Astrocyte (in vitro differentiated cells and primary cell): ENCODE measurements around the genes C1QTNF4, FNBP4 and OR4C6.

- PRO-cap, result no peak
- RRBS, 2 experiments, result no CpG with 5 or more reads among the region's 10 CpGs
These were observed 27.9 kb downstream of the NR1H3 start for GRCh38 chr11:47285482-47286332.

GRCh38 chr11:47305646-47306192, 46.8 kb downstream of the MYBPC3 start:
- PRO-cap, result no peak
- RRBS, 2 experiments, result no CpG with 5 or more reads among the region's 4 CpGs

- PRO-cap, result no peak
- RRBS, 2 experiments, result 52 to 70% methylated on average over 19 to 24 of the region's 35 CpGs
These were observed 13.5 kb upstream of the SLC39A13 start for GRCh38 chr11:47394691-47395534.

GRCh38 chr11:47395535-47396142, 12.8 kb upstream of the SLC39A13 start:
- PRO-cap, result no peak
- RRBS, 2 experiments, result no CpG with 5 or more reads among the region's 13 CpGs

GRCh38 chr11:47434269-47434613, 8.0 kb upstream of the PSMC3 start:
- PRO-cap, result no peak
- RRBS, 2 experiments, result no CpG with 5 or more reads among the region's 2 CpGs

DNA sequence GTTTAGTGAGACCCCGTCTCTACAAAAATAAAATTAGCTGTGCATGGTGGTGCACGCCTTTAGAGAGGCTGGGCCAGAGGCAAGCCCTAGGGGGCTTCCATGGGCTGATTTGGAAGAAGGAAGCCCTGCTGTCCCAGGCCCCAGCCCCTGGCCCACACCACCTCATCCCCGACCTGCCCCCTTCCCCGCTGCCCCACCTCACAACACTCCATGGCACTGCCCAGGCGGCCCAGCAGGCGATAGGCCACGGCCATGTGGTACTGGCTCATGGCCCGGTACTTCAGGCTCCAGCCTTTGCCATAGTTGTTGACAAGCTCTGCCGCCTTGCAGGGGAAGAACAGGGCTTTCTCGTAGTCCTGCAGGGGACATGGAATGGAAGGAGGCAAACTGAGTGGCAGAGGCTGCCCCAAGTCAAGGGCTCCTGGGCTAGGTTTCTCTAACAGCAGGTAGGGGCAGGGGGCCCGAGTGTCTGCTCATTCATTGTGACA, 6.4 kb downstream of the RAPSN start:
- PRO-cap, result no peak
- RRBS, 2 experiments, result no CpG with 5 or more reads among the region's 11 CpGs

DNA sequence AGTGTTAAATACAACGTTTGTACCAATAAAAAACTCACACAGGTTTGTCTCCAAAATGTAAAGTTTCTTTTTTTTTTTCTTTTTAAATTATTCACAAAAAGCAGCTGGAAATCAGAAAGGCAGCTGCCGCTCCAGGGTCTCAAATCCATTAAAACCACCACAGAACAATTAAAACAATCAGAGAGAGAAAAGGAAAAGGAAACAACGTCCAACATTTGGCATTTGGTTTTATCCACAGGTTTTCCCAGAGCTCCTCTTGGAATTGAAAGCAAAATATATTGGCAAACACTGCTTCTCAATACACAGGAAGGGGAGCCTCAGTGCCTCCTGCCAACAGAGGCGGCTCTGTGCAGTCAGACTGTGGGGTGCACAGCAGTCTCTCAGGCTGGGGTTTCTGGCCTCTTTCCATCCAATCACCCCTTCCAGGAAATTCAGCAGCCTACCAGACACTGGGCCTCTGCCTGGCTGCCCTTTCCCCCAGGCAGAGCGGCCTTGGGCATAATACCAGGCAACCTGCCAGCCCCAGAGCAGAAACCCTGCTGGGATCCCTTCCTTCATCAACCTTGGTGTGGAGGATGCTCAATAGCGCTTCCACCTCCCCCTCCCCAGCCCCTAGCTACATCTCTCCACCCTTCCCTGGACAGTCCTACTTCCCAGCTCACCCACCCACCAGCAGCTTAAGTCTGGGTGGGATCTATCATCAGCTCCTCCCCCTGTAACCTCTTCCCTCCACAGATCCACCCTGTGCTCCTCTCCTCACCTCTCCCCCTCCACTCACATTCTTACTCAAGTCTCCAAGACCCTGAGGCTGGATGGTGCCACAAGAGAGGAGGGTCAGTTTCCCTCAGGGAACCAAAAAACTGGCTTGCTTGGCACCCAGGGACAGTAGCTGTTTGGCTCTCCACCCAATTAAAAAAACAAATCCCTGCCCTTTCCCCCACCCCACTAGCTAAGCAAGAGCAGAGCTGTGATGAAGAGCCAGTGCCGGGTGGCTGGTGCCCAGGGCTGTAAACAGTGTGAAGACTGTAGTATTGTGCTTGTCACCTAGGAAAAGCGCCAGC, 17.9 kb upstream of the RAPSN start:
- PRO-cap, result no peak
- RRBS, 2 experiments, result no CpG with 5 or more reads among the region's 8 CpGs

DNA sequence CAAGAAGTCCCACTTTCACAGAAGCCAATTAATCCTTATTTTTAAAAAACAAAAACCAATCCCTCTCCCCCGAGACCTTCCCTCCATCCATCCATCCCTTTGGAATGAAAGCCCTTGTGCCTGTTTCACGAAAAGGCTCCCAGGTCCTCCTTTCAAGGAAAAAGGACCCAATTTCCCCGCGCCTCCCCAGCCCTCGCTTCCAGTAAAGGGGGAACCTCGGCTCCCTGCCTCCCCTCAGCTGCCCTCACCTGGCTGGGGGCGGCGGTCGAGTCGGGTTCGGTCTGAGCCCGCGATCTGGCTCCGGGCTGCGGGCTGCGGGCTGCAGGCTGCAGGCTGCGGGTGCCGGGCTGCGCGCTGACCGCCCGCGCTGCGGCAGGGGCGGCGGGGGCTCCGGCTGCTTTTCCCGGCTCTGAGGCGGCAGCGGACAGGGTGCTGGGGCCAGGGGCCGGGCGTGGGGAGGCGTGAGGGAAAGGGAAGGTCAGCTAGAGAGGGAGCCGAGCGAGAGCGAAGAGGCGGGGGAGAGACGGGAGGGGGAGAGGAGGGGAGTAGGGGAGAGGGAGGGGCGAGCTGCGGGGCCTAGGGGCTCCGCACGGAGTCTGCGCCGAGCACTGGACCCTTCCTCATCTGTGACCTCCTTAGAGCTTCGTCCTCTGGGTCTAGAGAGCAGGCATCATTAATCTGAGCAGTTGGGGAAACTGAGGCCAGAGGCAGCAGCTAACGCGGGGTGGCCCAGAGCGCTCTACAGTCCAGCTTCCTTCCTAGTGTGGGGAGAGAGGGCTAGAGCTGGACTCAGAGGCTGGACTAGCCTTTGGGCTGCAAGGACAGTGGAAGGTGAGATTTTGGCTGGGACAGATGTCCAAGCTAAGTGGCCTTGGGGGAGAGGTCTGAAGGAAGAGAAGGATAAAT, at the start of gene C1QTNF4:
TSS of gene C1QTNF4 (minus strand) at position 512 of the 906 bp plus-strand sequence.
- PRO-cap, result no peak
- RRBS, 2 experiments, result 2 to 3% methylated on average over 18 of the region's 48 CpGs

- PRO-cap, result no peak
- RRBS, 2 experiments, result no CpG with 5 or more reads among the region's 5 CpGs
These were observed 9.4 kb upstream of the AGBL2 start for GRCh38 chr11:47724426-47725146.

- PRO-cap, result no peak
- RRBS, 2 experiments, result no CpG with 5 or more reads among the region's 15 CpGs
These were observed 6.7 kb downstream of the FNBP4 start for GRCh38 chr11:47760289-47760981.

- PRO-cap, result bidirectional peak, plus-strand start at chr11:47767118, minus-strand start at chr11:47766953; bidirectional peak, plus-strand start at chr11:47767705, minus-strand start at chr11:47767238
- RRBS, 2 experiments, result 1 to 4% methylated on average over 19 to 20 of the region's 92 CpGs
These were observed at the start of gene FNBP4 for GRCh38 chr11:47766808-47767734. Gene FNBP4 (minus strand): TSS chr11:47767341.

- PRO-cap, result no peak
- RRBS, 2 experiments, result no CpG with 5 or more reads among the region's 3 CpGs
These were observed 33.1 kb upstream of the PTPRJ start for GRCh38 chr11:47947354-47947587.

DNA sequence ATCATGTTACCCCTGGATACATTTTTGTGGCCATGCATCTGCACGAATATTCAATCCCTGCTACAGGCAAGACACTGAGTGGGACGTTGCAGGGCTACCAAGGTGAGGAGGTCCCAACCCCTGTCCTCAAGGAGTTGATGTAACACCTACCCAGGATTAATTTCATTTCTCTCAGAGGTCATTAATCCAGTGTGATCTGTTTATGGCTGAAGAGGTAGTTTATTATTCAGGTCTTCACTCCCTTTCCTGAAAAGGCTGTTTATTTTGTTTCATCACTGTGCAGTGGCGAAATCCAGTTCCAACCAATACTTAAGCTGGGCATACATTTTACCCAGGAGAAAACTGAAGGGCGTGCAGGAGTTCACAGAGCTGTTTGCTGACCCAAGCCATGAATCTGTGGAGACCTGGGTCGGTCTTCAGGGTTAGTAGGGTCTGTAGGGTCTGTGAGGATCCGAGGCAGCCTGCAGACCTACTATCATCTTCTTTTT, 2.7 kb upstream of the PTPRJ start:
- PRO-cap, result no peak
- RRBS, 2 experiments, result no CpG with 5 or more reads among the region's 6 CpGs

DNA sequence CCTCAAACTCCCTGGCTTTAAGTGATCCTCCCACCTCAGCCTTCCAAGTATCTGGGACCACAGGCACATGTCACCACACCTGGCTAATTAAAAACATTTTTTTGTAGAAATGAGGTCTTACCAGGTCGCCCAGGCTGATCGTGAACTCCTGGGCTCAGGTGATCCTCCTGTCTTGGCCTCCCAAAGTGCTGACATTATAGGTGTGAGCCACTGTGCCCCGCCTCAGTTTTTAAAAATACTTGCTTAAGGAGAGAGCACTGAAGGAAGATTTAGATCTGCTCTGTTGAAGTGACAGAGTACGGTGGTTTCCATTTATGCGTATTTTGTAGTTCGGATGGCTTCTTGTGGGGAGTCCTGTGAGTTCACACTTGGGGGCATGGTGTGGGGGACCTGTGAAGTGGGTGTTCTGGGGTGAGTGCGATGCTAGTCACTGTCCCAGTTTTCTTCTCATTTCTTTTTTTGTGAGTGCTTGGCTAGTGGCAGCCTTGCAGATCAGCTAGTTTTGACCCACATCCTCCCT, 31.4 kb downstream of the PTPRJ start:
- PRO-cap, result no peak
- RRBS, 2 experiments, result no CpG with 5 or more reads among the region's 7 CpGs

DNA sequence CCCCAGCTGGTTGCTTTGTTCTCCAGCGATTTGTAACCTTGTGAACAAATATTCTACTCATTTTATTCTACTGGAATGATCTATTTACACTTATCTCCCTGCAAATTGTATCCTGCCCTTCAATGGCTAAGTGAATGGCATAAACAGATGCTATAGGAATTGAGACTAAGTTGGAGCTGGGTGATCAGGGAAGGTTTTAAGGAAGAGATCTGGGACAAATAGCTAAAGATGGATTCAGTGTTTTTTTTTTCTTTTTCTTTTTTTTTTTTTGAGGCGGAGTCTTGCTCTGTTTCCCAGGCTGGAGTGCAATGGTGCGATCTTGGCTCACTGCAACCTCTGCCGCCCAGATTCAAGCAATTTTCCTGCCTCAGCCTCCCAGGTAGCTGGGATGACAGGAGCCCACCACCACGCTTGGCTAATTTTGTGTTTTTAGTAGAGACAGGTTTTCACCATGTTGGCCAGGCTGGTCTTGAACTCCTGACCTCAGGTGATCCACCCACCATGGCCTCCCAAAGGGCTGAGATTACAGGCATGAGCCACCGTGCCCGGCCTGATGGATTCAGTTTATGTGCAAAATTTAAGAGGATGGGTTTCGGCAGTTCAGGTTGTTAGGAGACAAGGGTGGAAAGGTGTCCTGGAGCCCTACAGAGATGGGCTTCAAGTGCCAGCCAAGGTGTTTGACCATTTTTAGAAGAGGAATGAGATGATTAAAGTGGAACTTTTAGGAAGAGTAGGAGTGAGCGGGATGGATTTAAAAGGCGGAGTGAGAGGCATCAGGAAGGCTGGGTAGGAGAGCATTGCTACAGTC, 97.7 kb downstream of the PTPRJ start:
- PRO-cap, result no peak
- RRBS, 2 experiments, result no CpG with 5 or more reads among the region's 10 CpGs

DNA sequence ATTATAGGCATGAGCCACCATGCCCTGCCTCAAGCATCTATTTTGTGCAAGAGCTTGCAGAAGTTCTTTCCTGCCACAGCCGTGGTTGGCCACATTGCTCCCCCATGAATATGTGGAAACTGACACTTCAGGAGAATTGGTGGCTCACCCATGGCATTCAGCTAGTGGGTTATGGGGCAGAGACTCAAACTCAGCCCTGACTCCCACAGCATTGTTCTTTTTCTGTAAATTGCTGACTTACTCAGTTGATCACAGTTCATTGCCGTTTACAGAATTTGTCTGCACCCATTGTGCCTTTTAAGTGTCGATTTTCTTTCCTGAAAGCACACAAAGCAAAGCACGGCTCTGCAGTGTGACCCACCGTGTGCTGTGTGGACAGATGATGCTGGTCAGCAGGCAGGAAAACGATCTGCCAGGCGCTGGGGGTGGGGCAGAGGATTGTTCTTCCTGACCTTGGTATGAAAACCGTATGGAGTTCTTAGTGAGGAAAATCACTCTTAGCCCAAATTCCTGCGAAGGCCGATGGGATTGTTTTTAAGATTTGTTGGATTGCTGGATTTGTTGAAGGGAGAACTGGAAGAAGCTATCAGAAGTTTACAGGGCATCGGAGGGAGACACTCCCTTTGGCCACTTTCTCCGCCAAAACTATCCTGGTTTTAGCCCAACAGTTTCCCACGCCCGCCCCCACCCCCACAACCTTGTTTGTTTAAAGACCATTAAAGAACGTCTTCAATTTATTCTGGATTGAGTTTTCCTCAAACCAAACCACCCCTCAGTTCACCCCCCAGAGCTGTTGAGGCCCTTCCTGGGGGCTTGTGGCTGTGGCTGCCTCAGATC, 115.7 kb downstream of the PTPRJ start:
- PRO-cap, result no peak
- RRBS, 2 experiments, result no CpG with 5 or more reads among the region's 15 CpGs

- PRO-cap, result no peak
- RRBS, 2 experiments, result no CpG with 5 or more reads among the region's 1 CpG
These were observed 113.8 kb upstream of the OR4B1 start for GRCh38 chr11:48102729-48103352.

DNA sequence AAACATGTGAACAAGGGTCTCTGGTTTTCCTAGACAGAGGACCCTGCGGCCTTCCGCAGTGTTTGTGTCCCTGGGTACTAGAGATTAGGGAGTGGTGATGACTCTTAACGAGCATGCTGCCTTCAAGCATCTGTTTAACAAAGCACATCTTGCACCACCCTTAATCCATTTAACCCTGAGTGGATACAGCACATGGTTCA, 41.1 kb upstream of the OR4C13 start:
- PRO-cap, result no peak
- RRBS, 2 experiments, result no CpG with 5 or more reads among the region's 3 CpGs

DNA sequence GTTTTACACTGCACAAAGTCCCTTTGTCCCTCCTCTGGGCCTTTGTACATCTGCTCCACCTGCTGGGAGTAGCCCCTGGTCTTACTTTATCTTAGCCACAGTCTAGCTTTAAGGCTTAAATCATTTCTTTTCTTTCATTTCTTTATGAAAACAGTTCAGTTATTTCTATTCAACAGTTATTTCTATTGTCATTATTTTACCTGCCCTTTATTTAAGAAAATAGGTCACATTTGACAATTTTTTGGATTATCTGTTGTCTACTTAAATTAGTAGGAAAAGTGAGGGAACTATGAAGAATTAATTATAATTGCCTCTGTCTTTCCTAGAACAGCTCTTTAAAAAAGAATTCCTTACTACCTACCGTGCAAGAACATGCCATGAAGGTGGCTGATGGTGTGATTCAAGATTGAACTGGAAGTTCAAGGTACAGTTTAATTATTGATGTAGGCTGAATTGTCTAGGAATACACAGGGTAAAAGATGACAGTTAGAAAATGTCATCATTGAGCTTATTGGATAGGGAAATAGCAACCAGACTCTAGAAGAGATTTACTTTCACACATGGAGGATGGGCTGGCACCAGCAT, at the start of gene OR4C6:
TSS of gene OR4C6 (plus strand) at position 377 of the 585 bp plus-strand sequence.
- PRO-cap, result no peak
- RRBS, 2 experiments, result no CpG with 5 or more reads among the region's 1 CpG

DNA sequence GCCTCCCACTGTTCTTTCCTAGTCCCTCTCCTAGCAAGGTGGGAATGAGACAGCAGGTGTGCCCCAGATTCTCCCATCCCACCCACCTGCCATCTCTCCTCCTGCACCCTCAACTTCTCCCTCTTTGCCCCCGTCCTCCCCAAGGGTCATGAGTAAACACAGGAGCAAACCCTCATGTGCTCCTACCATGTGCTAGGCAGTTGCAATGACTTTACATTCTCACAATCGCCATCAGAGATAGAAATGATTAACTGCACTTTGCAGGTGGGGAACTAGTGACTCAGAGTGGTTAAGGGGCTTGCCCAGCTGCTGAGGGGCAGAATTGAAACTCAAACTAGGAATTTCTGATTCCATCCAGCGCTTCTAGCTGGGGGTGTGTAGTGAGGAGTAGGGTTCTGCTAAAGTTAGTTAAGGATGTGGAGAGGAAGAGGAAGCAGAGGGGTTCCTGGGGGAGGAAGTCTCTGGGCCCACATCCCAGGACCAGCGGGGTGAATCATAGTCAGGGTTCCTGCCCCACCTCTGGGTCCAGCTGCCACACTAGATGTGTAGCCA, 15.9 kb upstream of the PRG2 start:
- PRO-cap, result no peak
- RRBS, 2 experiments, result no CpG with 5 or more reads among the region's 4 CpGs